Colonic mucosa (tissue), 1 donor: ENCODE data around the gene DNAH1.

DNA sequence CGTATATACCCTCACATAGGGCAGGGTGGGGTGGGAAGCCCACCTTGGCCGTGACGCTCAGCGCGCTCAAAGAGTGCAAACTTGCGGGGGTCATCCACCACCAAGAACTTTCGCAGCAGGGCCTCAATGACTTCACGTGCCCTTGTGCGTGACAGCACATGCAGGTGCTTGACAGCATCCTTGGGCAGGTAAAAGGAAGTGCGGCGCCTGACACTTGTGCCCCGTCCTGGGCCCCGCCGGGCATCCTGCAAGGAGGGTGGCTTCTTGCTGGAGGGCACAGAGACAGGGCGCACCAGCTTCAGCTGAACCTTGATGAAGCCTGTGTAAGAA lies 3.5 kb upstream of the TUSC2 start:
- PRO-cap = no peak

DNA sequence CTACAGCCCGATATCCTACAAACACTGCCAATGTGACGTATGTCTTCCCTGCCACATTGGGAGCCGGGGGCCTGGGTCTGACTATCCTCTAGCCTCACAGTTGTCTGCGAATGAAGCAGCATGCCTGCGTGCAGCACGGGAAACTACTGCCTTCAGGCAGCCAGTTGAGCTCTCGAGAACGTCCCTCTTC lies 324 bp downstream of the NPRL2 start:
- PRO-cap = no peak

GRCh38 chr3:50388896-50389455 lies 29.7 kb upstream of the TMEM115 start:
- PRO-cap = no peak

GRCh38 chr3:50583459-50584357 lies 14.4 kb downstream of the HEMK1 start:
- PRO-cap = no peak

DNA sequence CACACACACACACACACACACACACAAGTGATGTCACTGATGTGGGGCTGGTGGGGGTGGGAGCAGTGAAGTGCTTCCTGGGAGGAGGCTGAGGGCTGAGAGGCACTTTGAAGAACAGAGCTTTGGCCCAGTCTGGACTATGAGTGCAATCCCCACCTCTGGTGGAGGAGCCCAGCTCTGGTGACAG lies 9.6 kb downstream of the CISH start:
- PRO-cap = bidirectional peak, plus-strand start at position 130 of the sequence, minus-strand start outside the sequence

DNA sequence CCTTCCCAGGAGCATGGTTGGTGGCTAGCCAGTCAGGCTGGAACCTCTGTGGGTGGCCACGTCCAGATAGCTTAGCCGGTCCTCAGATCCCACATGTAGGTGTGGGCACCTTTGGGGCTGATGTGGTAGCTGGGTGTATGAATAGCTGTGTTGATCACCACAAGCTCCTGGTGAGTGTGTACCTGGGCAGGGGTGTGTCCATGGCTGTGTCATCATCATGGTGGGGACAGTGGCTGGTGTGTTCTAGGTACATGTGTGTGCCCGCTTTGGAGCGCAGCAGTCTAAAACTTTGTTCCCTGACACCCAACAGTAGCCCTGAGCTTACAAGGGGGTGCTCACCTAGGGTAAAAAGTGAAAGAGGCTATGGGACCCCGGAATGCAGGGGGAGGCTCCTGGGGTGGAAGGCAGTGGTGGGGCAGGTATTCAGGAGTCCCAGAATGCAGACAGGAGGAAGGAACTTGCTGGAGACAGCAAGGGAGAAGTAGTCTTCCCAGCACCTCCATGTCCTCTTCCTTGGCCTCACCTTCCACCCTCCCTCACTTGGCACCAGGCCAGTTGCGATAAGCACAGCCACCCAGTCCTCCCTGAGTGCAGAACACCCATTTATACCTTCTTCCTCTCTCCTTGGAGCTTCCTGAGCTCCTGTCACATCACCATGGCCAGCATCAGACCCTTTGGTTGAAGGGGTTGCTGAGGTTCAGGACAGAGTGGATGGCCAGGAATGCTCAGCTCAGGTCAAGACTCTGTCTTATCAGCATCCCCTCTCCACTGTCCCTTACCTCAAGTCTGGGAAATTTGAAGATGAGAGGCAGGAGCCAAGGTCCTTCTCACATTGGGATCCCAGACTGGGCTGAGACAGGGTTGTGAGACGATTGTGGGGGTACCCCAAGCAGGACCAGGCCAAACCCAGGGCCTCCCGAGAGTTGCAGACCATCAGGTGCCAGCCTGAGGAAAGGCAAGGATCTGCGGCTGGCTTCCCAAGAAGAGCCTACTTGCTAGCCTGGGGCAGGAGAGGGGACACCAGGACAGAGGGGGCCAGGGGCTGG lies 1.1 kb downstream of the CISH start:
- PRO-cap = unidirectional peak, plus-strand start at position 577 of the sequence

- PRO-cap = no peak
These were observed 27.8 kb upstream of the DOCK3 start for GRCh38 chr3:50646843-50647332.

- PRO-cap = no peak
These were observed 44.6 kb upstream of the MANF start for GRCh38 chr3:51340259-51341064.

- PRO-cap = no peak
These were observed 1.7 kb downstream of the RBM15B start for GRCh38 chr3:51392527-51393425.

DNA sequence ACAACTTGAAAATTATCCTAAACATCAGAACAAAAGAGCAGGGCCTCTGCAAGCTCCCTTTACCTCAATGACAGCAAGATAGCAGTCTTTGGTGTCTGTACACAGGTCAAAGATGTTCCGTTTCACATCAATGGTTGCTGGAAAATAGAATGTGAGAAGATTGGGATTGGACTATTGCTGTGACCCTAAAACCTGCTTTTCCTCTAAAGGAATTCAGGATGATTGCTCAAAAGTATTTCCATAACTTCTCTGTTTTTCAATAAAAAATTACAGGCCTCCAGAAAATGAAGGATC lies 21.8 kb downstream of the RBM15B start:
- PRO-cap = no peak

DNA sequence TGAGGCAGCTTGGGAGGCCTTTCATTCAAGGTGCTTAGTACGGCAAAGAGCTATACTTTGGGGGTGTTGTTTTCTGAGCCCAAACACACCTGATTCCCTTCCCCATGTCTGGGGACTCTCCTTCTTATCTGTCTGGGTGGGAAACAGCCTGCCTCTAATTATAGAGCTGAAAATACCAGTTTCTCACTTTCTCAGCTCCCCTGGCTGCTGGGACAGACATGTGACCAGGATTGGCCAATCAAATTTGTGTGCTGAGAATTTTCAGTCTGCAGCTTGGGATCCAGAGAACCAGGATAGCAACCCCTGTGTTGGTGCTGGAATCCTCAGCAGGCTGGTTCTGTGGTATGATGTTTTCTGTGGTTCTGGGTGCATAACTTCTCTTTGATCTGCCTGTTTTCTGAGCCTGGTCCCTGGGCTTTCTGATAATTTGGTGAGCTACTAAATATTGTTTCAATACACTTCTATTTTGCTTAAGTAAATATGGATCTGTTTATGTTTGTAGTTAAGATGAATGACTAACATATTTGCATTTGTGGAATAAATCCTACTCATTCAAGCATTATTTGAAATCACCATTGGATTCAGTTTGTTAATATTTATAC lies 19.6 kb upstream of the IQCF6 start:
- PRO-cap = no peak

- PRO-cap = no peak
These were observed 2.6 kb downstream of the ABHD14A start for GRCh38 chr3:51977310-51978074.

GRCh38 chr3:52087015-52087450 lies 30.7 kb upstream of the DUSP7 start:
- PRO-cap = no peak

DNA sequence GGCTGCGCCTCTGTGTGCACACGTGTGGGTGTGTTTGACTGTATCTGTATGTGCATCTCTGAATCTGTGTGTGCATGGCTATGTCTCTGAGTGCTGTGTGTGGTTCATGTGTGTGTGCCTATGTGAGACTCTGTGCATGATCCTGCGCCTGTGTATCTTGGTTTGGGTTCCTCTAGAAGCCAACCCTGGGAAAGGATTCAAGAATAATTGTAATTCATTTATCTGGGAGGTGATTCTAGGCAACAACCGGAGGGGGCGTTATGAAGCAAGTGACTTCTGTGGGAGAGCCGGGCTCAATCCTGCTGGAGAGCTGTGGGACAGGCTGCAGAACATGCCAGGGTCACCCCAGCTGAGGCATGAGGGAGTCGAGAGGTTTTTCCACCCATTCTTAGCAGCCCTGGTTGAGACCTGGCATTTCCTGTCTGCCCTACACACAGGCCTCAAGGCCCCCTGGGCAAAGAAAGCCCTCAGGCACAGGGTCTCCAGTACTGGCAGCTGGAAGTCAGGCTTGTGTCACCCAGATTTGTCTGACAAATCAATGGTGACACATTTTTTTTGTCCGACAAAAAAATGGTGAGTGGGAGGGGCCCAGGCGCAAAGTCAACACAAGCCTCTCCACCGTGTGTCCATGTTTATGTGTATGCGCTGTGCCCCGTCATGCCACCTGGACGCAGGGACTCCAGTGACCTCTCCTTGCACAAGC lies 21.1 kb upstream of the ALAS1 start:
- PRO-cap = no peak

GRCh38 chr3:52188740-52189517 lies 9.0 kb upstream of the ALAS1 start:
- PRO-cap = no peak

- PRO-cap = no peak
These were observed 1.9 kb downstream of the TWF2 start for GRCh38 chr3:52237038-52237483.

GRCh38 chr3:52316119-52316346 lies at the start of gene DNAH1:
DNAH1 (plus strand) TSS chr3:52316319.
- PRO-cap = no peak

DNA sequence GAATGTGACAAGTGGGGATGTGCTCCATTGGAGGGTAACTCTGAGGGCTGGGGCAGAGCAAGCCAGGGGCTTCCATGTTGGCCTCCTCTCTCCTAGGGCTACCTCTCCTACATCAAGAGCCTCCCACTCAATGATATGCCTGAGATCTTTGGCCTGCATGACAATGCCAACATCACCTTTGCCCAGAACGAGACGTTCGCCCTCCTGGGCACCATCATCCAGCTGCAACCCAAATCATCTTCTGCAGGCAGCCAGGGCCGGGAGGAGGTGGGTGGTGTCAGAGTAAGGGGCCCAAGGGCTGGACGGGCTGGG lies 12.2 kb downstream of the BAP1 start:
- PRO-cap = no peak

- PRO-cap = no peak
These were observed 10.3 kb downstream of the BAP1 start for GRCh38 chr3:52399419-52399988.

DNA sequence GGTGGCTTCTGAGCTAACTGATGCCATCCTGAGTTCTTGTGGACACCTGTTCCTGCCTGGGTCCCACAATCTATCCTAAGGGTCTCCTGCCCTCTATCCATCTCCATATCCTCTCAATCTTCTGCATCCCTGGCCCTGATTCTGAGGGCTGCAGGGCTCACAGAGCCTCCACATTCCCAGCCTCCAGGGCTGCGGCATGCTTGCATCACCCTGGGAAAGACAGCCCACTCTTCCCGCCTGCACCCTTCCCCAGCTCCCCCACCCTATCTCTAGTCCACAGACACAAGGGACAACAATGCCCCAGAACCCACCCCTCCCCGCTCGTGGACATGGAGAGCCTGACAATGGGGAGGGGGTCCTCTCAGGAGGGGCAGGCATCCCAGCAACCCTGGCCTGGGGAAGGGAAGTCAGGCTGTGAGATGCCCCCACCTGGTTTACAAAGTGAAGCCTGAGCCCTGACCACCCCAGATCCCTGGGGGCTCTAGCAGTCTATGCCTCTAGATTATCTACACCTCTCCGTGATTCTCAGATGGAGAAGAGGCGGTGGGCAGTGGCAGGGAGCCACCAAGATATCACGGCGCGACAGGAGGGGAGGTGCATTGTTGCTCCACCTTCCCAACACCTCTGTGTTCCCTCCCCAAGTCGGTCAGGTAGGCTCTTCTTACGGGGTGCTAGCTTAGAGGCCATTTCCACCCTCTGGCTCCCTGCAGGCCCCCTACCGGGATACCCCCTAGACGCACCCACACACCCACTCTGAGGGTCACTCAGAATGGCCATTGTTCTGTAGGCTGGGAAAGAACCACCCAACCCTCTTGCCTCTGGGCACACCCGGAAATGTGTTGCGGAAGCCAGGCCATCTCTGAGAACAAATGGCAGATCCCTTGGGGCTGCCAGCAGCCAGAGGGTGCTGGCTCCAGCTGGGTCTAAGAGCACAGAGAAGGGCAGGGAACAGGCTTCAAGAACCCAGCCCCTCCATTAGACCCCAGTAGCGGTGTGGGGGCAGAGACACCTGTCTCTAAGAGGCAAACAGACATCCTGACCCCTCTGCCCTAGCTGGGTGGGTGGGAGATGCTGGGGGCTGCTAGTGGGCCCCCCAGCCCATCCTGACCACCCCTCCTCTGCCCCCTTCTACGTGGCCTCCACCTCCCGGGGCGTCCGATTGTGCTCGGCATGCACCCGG lies 10.0 kb downstream of the SEMA3G start:
- PRO-cap = no peak